Vein endothelial cell (primary cell): ENCODE measurements around a stretch of chr12.

DNA sequence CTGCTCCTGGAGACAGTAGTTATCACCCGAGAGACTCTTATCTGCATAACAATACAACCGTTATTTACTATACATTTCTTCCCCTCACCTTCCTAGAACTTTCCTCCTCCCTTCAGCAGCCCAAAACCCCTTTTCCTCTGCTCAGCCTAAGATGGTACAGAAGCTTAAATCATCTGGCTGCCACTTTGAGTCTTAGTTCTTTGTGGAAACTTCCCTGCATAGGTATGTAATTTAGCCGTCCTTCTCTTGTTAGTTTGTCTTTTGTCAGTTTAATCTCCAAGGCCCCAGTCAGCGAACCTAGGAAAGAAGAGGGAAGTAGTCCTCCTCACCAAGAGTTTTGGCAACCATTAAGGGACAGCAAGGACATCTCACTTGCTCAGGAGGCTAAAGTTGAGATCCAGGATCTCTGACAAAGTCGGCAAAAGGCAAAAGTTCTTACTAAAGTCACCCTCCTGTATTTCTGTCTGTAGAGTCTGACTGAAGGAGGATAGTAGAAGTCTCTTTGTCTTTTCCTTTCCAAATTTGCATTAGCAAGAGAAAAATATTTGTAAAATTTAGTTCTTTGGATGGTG, 40.2 kb upstream of the ETV6 start:
- CAGE, long polyA plus RNA: no peak

GRCh38 chr12:11724002-11725124, 74.9 kb downstream of the ETV6 start:
- CAGE, long polyA plus RNA: no peak

GRCh38 chr12:11729980-11730775, 80.7 kb downstream of the ETV6 start:
- CAGE, long polyA plus RNA: no peak

DNA sequence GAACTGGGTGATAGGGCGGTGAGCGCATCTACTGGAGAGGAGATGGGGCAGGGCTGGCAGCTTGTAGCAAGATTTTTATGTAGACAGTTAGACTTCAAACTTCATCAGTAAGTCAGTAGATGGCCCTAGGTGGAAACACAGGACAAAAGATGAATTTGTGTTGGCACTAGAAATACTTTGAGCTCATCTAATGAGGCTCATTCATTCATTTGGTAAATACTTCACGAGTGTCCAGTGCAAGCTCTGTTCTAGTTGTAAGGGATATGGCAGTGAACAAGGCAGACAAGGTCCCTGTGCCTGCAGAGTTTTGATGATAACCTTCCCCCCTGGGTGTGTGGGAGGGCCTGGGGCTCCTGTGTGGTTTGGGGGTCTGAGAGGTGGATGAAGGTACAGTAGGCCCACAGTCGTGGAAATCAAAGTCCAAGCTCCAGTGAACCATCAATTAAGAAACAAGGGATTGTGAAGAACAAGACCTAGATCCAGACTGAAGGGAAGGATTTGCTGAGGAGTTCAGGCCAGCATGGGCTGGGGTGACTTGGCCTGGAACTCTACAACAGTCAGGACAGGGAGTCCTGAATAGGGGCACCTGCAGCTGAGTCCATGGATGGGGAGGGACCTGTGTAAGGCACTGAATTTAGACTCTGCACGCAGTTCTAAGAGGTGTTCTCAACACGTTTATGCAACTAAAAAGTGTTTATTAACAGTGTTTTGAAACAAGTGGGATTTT, 87.4 kb downstream of the ETV6 start:
- CAGE, long polyA plus RNA: no peak

GRCh38 chr12:11752755-11753566, 103.5 kb downstream of the ETV6 start:
- CAGE, long polyA plus RNA: no peak

DNA sequence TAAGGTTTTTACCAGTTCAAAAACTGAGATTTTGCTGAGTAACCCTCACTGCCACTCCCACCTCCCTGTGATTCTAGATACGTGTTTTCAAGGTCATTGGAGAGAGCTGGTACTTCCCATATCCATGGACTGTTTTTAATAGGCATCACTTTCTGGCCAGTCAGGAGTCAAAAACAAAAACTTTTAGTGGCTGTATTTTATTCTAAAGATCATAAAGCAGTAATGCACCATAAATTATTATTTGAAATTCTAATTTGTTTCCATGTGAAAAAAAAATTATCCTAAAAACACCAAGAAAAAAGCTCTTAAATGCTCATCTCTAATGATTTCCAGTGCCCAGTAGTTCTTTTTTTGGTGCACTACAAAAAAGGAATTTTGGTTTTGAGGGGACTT, 187.5 kb downstream of the ETV6 start:
- CAGE, long polyA plus RNA: no peak

- CAGE, long polyA plus RNA: no peak
These were observed 188.4 kb upstream of the BCL2L14 start for GRCh38 chr12:11882398-11882613.

DNA sequence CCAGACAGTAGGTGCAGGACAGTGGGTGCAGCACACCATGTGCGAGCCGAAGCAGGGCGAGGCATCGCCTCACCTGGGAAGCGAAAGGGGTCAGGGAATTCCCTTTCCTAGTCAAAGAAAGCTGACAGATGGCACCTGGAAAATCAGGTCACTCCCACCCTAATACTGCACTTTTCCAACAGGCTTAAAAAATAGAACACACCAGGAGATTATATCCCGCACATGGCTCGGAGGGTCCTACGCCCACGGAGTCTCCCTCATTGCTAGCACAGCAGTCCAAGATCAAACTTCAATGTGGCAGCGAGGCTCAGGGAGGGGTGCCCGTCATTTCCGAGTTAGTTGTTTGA, 161.5 kb upstream of the BCL2L14 start:
- CAGE, long polyA plus RNA: no peak

DNA sequence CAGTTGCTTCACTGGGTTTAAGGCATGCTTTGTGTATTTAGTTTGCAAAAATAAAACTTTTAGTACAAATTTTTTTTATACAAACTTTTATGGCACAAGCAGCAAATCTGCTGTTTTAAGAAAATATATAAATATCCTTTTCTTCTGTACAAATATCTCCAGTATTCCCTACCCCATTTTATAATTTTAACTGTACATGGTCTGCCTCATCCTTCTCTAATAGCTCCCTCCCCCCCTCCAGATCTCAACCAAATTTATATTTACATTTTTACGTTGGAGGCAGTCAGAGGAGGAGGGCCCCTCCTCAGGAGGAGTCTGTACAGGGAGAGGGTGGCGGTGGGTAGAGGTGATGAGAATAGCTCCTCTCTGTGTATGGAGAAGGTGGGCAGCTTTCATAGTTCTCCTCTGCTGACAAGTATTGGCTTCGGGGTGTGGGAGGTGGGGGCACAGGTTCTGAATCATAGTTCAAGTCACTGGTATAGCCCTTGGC, 50.1 kb downstream of the BCL2L14 start:
- CAGE, long polyA plus RNA: no peak

DNA sequence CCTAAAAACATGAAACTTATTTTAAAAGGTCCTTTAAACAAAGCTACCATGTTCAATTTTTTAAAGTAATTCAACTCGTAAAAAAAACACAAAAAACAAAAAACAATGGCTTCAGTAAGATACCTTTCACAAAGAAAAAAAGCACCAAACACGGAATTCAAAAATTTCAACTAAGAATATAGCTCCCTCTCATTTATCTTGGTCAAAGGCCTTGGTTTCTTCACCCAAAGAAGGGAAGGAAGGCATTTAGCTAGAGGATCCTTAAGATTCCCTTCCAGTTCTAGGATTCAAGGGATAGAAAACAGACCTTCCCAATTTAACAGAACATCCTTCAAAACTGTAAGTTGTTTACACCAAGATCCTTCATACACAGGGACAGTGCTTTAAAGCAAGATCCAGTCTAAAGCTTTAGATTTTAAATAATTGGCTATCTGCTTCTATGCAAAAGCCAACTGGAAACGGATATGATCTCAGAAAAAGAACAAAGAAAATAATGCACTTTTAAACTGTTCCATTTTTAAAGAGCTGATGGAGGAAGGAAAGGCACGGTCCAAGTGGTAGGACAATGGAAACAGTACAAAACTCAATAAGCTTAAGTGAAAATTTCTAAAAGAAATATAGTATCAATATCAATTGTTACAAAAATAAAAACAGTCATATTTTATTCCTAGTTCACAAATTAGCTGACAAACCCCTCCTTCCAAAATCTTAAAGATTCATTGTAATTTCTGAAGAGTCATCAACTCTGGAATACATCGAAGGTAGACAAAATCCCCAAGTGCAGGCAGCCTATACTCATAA, 27.8 kb downstream of the LRP6 start:
- CAGE, long polyA plus RNA: no peak

DNA sequence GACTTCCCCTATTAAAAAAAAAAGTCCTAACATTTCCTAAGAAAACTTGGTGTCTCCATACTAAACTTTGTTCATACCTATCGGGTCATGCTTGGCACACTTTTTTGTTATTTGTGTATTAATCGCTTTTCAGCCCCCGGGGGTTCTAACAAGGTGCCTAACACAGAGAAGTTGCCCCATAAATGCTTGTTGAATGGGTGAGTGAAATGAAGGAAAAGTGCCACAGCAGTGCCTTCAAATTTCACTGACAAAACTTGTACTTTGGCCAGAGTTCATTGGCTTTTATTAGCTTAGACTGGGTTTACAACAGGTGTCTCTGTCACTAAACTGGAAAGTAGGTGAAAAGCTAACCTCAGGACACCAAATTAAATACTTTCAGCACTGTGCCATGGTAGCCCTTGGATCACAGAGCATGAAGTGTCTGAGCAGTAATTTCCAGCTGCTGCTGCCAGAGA, 41.6 kb upstream of the LRP6 start:
- CAGE, long polyA plus RNA: no peak

DNA sequence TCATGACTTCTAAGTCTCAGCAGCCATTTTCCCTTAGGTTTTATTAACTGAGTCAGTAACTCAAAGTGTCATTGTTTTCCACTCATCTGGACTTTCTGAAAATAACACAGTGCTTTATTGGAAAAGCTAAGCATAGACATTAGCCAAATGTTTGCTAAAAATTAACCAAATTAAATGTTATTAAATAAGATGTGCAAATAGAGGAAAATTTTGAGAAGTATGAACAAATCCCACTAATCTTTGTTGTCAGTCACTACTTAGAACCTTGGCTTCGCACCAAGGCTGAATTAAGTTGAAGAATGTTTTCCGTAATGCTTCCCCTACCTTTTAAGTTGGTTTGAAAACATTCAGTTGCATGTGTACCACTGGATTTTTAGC, 42.9 kb downstream of the BORCS5 start:
- CAGE, long polyA plus RNA: no peak

DNA sequence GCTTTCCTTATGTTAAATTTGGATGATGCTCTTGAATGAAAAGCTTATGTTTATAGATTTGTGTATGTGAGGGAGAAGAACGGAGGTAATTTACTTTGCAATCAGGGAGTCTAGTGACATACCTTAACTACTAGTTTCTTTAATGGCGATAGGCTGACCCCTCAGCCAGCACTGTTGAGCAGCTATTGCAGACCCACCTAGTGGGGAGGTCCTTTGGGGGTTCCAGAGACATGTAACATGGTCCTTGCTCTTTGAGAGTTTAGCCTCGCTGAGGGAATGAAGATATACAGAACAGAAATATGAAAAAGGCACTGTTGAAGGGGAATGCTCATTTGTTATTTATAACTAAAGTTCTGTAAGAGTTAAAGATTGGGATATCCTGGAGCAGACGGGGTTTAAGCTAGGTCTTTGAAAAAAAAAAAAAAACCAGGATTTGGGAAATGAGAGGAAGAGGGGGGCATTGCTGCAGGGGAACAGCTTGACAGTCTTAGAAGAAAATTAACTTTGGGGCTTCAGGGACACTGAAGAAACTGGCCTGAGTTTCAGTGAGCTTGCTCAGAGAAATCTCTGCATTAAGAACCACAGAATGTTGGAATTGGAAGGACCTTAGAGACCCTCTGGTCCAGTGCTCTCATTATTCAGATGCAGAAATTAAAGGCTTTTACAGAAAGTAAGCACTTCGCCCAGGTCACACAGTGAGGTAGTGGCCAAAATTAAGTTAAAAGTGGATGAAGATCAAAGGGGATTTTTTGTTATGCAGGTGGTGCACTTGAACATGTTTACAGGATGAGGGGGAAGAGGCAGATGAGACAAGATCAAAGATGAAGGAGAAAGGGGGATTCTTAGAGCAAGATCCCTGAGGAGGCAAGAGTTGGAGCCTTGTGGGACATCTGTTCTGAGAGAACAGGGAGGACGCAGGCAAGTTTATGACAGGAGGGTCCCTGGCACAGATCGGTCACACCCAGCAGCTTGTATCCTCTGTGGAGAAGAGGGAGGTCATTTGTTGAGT, 83.6 kb downstream of the BORCS5 start:
- CAGE, long polyA plus RNA: no peak

GRCh38 chr12:12467104-12468079, 95.3 kb downstream of the DUSP16 start:
- CAGE, long polyA plus RNA: no peak

GRCh38 chr12:12542880-12543383, 19.7 kb downstream of the DUSP16 start:
- CAGE, long polyA plus RNA: no peak

- CAGE, long polyA plus RNA: no peak
These were observed 931 bp upstream of the CDKN1B start for GRCh38 chr12:12716250-12716623.

DNA sequence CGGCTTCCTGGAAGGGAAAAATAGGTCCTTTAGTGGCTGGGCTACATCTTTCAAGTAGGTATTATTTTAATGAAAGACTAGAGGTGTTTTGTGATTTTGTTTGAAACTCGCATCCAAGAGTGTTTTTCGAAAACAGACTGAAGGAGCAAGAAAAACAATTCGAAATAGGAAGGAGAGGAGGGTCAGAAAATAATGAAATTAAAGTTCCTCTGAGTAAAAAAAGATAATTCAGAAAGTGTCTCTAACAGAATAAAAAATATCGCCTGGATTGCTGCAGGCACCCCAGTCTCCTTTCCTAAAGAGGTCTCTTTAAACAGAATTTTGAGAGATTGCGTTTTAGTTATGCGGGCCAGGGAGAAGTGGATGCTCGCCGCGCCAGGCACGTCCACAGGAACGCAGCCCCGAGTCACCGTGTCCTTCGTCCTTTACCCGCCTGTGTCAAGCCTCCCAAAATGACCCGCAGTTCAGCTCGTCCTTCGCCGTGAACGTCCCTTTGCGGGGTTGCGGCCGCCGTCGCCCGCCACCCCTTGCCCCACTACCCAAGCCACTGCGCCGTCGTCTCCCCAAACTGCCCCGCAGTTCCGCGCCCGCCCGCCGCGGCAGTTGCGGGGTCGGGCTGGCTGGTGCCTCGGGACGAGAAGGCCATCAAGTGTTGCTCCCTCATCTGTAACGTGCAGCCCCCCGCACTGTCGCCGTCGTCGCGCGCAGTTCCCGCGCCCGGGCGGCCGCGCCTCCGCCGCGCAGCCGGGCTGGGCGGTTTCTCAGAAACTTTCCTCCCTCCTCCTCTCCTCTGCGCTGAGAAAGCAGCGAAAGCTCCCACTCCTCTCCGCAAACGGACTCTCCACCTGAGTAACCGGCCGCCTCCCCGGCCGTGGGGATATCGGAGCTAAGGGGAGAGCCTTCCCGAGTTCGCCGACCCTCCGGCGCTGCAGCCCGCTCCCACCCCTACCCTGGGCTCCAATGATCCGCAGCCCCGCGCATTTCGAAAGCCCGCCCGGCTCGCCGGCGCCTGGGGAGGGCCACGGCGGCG, 6.5 kb downstream of the CDKN1B start:
- CAGE, long polyA plus RNA: no peak

- CAGE, long polyA plus RNA: no peak
These were observed 7.2 kb downstream of the CDKN1B start for GRCh38 chr12:12724359-12724763.

DNA sequence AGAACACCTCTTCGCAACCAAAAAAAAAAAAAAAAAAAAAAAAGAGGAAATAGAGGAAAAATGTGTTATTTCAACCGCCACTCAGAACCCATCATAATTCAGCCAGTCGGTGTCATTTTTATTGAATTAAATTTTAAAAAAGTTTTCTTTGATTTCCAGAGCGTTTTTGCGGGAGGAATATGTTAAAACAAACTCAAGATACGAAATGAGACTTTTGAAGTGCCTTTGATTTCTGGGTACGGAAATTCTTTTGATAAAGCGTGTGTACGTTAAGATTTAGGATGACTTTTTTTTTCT, 8.9 kb downstream of the CDKN1B start:
- CAGE, long polyA plus RNA: no peak

DNA sequence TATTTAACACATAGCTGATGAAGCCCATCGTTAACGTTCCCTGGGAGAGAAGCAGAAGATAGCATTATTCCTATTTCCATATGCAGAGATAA, 993 bp downstream of the APOLD1 start:
- CAGE, long polyA plus RNA: no peak